Gallbladder (tissue), 1 donor: ENCODE measurements around a stretch of chr22.

DNA sequence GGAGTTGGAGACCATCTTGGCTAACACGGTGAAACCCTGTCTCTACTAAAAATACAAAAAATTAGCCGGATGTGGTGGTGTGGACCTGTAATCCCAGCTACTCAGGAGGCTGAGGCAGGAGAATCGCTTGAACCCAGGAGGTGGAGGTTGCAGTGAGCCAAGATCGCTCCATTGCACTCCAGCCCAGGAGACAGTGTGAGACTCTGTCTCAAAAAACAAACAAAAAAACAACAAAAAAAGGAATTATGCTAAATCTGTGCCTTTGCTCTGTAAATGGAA is 21.6 kb downstream of the FBXO7 start:
- PRO-cap, result no peak

DNA sequence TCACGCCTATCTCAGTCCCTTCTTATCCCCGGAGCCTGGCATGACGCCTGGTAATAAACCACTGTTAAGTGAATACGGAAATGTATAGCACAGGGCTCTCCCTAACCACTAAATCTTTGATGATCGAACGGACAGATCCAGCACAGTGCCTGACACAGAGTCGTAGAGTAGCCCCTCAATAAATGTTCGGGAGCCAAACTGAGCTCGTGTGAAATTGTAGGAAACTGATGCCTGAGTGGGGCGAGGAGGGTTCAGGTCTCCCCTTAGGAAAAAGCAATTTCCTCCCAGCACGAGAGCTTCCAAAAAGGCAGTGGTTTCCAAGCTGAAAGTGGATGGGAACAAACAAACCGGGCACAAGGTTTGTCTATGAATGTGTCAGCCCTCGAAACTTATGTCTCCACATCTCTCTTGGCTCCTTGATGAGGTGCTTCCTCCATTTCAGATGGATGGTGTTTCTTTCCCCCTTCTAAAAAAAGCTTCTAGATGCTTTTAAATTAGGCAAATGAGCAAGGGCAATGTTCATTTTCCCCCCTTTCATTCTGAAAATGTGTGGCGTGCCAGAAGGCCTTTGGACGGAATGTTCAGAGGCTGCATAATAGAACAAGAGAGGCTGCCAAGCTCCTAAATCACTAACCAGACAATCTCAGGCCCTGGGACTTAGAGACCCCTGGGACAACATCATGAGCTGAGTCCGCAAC is 143.6 kb downstream of the FBXO7 start:
- PRO-cap, result no peak

DNA sequence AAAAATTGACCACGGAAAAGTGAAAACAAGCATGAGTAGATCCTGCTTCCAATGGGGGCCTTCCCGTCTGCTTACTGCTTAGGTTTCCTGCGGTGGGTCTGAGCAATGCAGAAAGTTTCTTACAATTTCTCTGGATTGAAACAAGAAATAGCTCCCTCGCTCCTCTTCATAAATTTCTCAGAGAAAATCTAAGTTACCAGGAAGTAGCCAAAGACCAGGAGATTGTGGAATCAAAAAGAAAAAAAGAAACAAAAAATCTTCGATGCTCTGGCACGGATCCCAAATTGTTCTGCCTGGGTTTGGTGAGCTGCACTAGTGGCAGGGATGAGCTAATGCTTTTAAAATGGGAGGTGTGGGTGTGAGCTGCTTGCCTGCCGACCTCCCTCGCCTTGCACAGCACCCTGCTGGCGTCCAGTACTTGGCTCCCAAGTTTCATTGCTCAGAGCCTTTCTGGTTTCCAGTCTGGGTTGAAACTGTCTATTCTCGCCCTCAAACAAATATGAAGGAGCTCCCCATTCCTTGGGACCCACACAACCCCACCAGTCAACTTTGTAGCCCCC is 2.5 kb downstream of the TIMP3 start:
- PRO-cap, result no peak

GRCh38 chr22:32808565-32809070 is 7.1 kb downstream of the TIMP3 start:
- PRO-cap, result no peak

- PRO-cap, result no peak
These were observed 8.8 kb downstream of the TIMP3 start for GRCh38 chr22:32810169-32810767.

DNA sequence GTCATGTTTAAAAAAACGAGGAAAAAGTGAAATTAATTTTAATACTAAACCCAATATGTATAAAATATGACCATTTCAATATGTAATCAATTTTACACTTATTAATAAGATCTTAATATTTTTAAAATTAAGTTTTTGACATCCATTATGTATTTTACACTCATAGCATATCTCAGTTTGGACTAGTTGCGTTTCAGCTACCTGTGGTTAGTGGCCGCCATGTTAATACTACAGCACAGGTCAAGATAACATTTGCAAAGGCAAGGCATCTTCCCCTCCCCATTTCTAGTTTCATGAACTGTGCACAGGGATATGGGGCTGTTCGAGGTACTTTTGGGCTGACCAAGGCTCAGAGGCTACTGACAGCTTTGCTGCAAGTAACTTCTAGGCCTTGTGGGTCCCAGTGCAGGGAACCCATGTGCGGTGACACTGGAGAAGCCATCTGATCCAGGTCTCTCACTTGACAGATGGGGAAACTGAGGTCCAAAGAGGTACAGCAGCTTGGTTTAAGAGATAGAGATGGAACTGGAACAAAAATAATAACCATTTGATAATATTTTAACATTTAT is 13.5 kb downstream of the TIMP3 start:
- PRO-cap, result no peak

DNA sequence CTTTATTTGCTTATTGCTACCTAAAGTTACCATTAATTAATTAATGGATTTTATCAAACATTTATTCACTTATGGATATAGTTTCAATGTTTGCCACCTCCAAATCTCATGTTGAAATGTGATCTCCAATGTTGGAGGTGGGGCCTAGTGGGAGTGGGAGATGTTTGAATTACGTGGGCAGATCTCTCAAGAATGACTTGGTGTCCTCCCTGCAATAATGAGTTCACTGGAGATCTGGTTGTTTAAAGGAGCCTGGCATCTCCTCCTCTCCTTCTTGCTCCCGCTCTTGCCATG is 51.3 kb upstream of the SYN3 start:
- PRO-cap, result no peak

- PRO-cap, result no peak
These were observed 163.4 kb upstream of the SYN3 start for GRCh38 chr22:33221432-33222159.

DNA sequence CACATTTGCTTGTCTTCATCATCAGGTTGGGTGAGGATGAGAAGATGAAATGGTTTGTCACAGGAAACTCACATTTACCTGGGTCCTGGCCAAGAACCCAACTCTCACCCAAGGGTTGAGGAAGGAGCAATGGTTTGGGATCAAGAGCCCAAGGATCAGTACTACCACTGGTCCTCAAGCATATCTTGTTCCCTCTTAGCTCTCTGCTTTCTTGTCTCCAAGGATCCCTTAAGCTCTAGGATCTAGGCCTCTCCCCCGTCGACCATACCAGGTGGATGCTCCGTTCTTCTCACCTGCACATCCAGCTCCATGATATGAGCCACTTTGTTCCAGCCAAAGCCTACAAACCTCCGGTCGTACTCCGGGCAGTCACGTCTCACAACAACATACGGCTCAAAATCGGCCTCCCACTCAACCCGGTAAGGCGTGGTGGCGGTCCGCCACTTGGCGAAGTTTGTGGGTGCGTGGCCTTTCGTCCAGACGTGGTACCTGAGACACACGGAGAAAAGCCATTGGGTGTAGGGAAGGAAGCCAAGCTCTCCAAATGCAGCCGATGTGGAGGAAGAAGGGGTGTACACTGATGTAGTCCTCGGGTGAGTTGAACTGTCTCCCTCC is 218.7 kb upstream of the SYN3 start:
- PRO-cap, result no peak

DNA sequence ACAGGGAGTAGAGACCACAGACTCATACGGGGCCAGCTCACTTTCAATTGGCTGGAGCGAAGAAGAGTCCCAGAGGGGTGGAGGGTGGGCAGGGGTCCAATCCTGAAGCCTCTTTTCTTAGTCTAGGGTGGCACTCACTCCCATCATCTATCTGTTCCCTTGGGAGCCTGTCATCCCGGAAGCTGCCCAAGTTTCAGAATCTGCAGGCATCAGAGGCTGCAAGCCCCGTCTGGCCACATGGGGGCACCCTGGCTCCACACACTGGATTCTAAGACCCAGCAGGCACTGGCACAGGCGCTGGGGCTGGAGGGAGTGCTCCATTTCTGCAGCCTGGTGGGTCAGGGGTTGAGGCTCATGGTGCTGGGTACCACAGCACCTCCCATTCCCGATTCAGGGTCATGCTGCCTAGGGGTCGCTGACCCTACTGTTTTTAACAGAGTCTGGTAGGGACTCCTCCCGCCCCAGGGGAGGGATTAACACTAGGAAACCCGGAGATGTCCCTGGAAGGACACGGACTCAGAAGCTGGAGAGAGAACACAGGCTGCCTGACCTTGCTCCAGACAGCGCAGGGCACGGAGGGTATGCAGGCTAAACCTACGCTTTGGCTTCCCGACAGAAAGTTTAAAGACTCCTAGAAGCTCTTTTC is 243.9 kb upstream of the SYN3 start:
- PRO-cap, result unidirectional peak, plus-strand start at position 321 of the sequence; unidirectional peak, plus-strand start at position 482 of the sequence

DNA sequence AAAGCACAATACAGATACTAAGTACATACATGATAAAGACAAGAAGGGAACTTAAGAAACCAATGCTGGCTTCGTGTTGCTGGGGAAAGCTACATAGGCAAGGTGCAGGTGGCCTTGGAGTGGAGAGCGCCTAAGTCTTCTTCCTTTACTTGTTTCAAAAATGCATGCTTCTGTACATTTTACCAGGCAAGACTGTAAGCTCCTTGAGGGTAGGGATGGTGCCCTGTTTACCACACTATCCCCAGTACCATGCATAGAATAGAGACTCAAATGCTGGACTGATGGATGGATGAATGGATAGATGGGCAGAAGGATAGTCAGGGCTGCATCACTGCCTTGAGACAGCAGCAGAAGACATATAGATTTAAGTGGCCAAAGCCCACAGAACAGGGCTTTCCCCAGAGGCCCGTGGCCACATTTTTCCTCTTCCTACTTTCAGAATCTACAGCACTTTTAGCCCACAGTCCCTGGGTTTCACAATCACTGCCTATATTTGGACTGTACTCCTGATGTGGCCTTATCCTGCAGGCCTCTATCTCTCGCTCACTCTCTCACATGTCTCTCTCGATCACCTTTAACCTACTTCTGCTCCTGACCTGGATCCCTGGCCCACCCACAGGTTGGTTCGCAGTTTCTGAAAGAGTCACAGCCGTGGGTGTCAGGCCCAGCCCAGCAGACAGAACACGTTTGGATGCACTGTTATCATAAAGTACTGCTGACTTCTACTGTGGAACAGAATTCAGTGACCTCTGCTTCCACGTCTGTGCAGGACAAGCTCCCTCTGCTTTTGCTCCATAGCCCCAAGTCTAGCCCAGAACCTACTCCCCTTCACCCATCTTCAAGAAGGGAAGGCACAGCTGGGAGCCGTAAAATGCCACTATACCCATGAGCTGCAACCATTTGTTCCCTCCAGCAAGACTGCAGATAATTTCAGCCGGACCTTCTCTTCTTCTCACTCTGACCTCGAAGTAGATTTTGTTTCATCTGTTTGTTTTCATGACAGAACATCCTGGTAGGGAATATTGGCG is 55.6 kb downstream of the LARGE1 start:
- PRO-cap, result no peak

- PRO-cap, result no peak
These were observed 24.0 kb downstream of the LARGE1 start for GRCh38 chr22:33896129-33896847.

DNA sequence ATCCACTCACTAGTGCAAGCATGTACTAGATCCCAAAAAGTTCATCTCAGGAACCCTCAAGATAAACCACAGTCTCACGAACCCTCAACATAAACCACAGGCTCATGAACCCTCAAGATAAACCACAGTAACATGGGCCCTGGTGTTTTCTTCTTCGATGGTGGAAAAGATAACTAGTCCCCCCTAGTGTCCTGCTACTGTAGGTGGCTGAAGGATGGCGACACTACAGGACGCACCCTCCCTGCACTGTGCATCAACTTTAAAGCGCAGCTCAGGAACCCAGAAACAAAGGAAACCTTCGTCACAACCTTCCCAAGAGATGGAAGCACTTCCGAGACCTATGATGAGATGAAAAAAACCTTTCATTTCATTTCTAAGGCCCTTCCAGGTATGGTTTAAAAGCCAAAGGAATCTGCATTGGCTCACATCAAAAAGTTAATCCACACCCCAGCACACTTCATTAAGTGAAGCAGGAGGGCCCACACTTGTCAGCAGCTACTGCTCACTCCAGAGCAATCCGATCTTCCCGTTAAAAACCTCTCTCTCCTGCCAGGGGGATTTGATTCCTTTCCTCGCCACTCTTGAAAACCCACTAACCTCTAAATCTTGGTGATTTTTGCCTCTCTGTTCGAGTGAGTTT is 2.4 kb downstream of the LARGE1 start:
- PRO-cap, result unidirectional peak, plus-strand start at position 460 of the sequence

GRCh38 chr22:33919046-33919901 is 1.0 kb downstream of the LARGE1 start:
- PRO-cap, result no peak

DNA sequence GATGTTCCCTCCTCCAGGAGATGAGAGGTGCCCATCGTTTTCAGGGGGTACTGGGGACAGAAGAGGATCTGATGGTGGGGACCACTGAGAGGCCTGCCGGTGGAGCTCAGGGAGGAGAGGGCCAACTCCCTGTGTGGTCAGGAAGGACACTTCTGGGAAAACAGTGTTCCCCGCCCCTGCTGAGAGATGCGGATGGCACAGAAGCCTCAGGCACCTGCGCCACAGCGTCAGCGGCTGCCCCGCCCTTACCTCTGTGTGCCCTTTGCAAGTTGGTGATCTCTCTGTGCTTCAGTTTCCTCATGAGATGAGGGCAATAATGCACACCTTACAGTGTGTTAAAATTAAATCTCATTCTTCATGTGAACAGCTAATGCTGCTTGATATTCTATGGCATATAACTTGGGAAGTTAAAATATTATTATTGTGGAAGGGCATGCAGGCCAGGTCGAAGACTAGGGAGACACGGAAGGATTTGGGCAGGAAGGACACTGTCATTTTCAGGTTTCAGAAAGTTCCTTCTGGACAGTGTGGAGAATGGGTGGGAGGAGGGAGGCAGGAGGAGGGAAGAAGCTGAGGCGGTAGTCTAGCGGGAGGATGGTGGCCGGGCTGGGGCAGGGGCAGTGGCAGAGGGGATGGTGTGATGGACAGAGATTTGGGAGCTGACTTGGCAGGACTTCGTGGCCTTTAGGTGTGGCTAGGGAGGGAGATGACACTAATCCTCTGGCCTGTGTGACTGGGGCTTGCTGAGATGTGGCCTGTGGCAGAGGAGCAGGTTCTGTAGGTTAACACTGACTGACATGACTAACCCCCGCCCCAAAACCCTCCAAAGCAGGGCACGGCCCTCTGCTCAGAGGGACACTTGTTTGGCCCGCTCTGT is 15.1 kb downstream of the TOM1 start:
- PRO-cap, result bidirectional peak, plus-strand start at position 291 of the sequence, minus-strand start at position 154 of the sequence

DNA sequence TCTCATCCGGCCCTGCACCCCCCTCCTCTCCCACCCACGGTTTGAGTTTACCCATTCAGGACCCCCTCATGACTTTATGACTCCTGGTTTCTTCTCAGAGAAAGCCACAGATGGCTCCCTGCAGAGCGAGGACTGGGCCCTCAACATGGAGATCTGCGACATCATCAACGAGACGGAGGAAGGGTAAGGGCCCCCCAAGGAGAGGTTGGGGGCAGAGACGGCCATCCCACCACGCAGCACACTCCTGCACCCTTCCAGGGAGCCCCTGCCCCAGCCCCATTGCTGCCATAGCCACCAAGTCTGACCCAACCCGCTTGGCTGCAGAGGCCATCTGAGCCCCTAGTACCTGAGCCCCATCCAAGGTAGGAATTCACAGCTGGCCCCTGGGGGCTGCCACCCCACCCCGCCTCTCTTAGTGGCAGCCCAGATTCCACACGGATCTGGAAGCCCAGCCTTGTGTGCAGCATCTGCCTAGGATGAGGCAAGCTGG is 18.1 kb downstream of the TOM1 start:
- PRO-cap, result no peak

DNA sequence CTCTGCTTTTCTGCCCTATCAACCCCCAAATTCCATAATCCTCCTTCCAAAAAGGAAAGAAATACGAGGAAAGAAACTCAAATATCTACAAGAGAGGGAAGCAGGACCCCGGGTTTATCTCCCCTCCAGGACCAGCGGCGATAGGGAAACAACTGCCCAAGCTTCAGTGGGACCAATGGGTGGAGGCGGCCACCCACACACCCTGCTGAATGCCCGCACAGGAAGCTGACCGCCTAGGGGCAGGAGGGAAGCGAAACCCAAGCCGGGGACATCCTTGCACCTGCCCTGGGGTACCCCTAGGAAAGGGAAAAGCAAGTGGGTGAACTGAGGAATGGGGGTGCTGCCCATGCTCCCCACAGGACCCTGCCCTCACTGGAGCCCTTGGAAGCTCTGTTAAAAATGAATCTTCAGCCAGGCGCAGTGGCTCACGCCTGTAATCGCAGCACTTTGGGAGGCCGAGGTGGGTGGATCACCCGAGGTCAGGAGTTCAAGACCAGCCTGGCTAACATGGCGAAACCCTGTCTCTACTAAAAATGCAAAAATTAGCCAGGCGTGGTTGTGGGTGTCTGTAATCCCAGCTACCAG is 27.5 kb upstream of the HMOX1 start:
- PRO-cap, result no peak

- PRO-cap, result no peak
These were observed 11.7 kb downstream of the RASD2 start for GRCh38 chr22:35552211-35552801.

GRCh38 chr22:35610632-35611362 is 6.3 kb downstream of the MB start:
- PRO-cap, result no peak

GRCh38 chr22:35630303-35630931 is 13.3 kb upstream of the MB start:
- PRO-cap, result no peak